GM19239 (cell line): Measurements from ENCODE around the gene NBPF14.

GRCh38 chr1:145886517-145887131 lies 958 bp upstream of the ANKRD35 start:
- RRBS = no CpG with 5 or more reads among the region's 17 CpGs

DNA sequence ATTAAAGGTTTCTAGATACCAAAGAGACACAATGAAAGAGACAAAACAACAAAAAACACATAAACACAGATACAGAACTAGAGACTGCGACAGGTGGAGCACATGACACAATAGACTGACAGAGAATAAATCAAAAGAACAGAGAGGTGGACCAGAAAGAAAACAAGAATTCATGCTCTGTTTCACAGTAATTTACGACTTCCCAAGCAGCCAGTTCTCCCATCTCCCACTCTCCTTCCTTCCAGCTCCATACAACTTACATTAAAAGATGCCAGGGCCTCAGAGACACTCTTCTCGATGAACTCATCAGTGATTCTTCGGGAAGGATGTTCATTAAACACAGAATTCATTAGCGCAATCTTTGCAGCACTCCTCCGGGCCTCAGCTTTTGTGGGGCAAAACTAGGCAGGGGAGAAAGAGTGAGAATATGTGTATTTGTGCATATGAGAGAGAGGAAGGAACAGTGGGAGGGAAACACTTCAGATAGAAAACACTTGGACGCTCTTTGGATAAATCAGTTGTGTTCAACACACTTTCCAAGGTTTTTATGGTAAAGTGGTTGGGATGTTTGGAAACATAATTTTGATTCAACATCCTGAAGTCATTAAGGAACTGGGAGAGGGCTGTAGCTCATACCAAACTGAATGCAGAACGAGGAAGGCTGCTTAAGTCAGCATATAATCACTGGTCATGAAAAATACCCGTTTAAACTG lies 15.2 kb downstream of the LIX1L start:
- RRBS = no CpG with 5 or more reads among the region's 9 CpGs

DNA sequence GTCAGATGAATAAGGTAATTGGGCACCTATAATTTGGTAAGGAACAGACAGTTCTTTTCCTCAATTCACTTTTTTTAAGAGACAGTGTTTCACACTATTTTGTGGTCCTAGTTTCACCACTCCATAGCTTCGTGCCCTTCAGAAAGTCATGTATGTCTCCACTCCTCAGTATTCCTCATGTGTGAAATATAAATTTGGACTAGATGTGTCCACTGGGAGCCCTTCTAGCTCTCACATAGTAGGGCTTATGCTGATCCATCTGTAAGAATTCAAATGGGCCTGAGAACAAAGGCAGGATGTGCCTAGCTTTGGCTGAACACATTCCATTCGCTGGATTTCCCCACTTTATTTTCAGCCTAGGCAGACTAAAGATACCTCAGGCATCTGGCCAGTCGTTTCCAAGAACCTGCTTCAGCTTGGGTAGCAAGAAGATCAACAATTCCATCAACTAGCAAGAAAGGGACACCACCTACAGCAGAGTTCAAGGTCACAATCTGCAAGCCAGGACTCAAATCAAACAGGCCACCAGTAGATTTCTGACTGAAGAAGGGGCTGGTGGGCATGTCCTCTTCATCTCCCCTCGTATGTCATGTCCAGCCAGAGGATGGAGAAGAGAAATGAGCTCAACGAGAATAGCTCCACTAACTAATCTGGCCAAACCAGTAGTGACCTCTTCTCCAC lies 14.4 kb downstream of the TXNIP start:
- RRBS = no CpG with 5 or more reads among the region's 5 CpGs

DNA sequence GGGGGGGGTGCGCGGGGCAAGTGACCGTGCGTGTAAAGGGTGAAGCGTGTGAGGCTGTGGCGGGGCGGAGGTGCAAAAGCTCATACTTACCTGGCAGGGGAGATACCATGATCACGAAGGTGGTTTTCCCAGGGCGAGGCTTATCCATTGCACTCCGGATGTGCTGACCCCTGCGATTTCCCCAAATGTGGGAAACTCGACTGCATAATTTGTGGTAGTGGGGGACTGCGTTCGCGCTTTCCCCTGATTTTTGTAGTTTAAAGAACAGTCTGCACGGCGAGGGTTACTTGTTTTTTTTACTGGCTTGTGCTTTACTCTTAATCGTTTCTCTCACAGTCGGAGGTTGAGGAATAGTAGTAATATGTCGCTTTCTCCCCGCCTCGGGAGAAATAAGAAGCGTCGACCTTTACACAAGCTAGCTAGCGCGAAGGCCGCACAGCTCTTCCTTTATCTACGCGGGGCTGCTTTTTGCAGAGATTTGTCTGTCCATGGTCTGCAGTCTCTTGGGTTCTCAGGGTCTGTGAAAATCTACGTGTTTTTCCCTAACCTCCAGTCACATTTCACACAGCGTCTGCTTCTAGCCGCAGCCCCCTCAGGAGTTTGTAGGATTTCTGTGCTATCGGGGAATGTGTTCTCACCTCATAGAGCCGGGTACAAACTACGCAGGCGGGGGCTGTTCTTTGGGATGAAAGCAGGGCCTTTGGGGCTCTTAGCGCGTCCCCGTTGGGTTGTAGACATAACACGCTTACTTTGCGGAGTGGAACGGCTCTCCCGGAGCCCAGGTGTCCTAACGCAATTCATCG lies 32.4 kb upstream of the PPIAL4H start:
- RRBS = no CpG with 5 or more reads among the region's 45 CpGs

DNA sequence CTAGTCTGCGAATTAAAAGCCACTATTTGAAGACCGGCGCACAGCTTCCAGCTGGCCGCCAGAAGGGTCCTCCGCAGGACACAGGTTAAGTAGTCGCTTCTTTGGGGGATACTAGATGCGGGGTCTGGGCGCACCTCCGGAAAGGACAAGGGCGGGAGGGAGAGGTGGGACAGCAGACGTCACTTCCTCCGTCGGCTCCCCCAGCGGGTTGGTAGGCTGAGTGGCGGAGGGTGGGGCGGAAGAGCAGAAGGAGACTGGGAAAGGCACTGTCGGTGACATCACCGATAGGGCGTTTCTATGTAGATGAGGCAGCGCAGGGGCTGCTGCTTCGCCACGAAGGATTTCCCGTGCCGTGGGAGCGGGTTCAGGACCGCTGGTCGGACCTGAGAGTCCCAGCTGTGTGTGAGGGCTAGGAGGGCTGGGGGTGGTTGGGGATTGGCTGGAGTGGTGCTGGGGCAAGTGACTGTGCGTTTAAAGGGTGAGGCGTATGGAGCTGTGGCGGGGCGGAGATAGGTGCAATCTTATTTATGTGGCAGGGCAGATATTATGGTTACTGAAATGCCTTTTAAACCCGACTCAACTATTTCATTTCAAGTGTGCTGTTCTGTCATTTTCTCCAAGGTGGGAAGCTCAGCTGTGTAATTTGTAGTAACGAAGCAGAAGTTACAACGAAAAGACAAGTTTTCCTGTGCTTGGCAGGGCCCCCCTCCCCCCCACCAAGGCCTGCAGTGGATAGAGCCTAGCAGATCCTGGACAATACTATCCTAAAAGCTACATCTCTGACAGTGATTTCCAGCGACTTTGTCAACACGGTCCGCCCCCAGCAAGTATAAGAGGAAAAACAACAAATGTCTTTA lies 42.6 kb upstream of the PPIAL4H start:
- RRBS = no CpG with 5 or more reads among the region's 37 CpGs

GRCh38 chr1:147171439-147172031 lies 735 bp downstream of the PRKAB2 start:
- RRBS = no CpG with 5 or more reads among the region's 19 CpGs

- RRBS = no CpG with 5 or more reads among the region's 5 CpGs
Measured at GRCh38 chr1:147291824-147292390, 49.4 kb downstream of the CHD1L start.

DNA sequence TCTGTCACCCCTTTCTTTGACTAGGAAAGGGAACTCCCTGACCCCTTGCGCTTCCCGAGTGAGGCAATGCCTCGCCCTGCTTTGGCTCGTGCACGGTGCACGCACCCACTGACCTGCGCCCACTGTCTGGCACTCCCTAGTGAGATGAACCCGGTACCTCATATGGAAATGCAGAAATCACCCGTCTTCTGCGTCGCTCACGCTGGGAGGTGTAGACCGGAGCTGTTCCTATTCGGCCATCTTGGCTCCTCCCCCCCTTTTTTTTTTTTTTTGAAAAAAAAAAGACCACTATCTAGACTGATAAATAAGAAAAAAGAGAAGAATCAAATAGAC lies 85.0 kb downstream of the CHD1L start:
- RRBS = no CpG with 5 or more reads among the region's 14 CpGs

GRCh38 chr1:147479869-147480115 lies 61.5 kb upstream of the BCL9 start:
- RRBS = no CpG with 5 or more reads among the region's 3 CpGs

DNA sequence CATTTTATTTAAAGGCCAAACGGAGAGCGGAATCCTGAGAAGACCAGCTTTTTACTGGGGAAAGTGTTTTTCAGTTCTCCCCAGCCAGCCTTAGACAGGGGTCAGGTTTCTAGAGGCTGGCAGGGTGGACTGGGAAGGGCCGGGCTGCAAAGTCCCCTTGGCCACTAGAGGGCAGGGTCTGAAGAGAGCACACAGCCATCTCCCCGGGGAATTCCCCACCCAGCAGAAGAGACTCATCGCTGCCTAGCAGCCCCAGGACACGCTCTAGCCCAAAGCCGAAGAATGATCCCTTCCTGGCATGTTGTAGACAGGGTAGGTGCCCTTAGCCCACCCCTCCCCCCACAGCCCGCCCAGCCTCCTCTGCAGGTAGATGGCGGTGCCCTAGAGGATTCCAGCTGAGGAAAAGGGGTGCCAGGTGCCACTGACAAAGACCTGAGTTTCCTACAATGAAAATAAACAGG lies 29.5 kb downstream of the ACP6 start:
- RRBS = 7% methylated on average over 2 of the region's 9 CpGs

GRCh38 chr1:147670814-147671069 lies 418 bp upstream of the ACP6 start:
- RRBS = no CpG with 5 or more reads among the region's 3 CpGs

- RRBS = no CpG with 5 or more reads among the region's 19 CpGs
Measured at GRCh38 chr1:147758784-147759346, 1.5 kb downstream of the GJA5 start.

DNA sequence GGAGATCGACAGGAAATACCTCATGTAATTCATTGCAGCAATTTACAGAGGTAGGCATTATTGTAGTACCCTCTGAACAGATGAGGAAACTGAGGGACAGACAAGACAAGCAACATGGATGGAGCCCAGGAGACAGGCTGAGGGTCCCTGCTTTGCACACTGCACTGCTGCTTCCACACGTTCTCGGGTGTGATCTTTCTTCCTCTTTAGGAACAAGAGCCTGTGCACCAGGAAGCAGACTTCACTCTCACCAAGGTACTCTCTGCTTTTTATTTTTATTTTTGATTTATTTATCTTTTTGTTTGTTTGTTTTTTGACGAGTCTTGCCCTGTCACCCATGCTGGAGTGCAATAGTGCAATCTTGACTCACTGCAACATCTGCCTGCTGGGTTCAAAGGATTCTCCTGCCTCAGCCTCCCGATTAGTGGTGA lies 26.4 kb downstream of the NBPF11 start:
- RRBS = no CpG with 5 or more reads among the region's 5 CpGs

DNA sequence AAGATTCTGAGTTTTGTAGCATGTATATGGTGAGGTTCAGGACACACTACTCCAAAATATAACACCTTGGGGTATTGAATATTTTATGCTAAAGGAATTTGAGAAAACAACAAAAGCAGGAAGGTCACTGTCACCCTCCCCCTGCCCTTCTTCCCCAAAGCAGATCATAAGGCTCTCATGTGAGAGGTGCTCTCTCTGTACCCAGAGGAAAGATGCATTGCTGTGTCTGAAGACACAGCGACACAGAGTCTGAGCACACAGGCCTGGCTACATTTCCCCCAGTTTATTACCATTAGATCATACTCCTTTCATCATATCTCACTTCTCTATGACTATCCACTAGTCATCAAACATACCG lies 127.2 kb downstream of the PPIAL4G start:
- RRBS = no CpG with 5 or more reads among the region's 2 CpGs

DNA sequence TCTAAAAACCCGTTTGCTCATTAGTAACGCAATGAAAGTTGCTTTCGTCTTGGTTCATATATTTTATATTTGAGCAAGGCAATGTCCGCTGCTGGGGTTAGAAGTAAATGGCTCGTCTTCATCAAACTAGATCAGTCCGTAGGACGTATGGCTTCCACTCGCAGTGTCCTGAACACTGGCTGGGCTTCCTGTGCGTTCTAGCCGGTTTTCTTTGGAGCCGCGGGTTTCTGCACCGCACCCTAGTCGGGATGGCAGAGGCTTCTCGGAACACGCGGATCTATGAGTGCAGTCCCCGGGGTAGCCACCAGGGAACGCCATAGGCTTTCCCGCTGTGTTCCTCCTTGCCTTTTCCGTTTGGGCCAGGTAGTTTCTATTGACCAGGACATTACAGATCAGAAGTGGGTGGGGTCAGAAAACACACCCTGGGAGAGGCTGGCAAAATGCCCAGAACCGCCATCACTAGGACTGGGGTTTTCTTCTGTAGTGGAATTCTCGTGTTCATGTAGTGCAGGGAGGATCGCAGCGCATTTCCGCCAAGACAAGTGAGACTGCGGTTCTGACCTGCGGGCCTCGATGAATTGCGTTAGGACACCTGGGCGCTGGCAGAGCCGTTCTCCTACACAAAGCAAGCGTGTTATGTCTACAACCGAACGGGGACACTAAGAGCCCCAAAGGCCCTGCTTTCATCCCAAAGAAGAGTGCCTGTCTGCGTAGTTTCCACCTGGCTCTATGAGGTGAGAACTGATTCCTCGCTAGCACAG lies 121.7 kb downstream of the PPIAL4G start:
- RRBS = no CpG with 5 or more reads among the region's 37 CpGs

GRCh38 chr1:148385697-148386069 lies 97.4 kb downstream of the PPIAL4G start:
- RRBS = no CpG with 5 or more reads among the region's 2 CpGs

- RRBS = no CpG with 5 or more reads among the region's 29 CpGs
Measured at GRCh38 chr1:148459624-148460077, 23.5 kb downstream of the PPIAL4G start.

GRCh38 chr1:148595663-148596178 lies at the start of gene NBPF14:
Gene NBPF14 (minus strand): TSS chr1:148596011.
- RRBS = no CpG with 5 or more reads among the region's 7 CpGs

GRCh38 chr1:149228205-149228994 lies 125.0 kb upstream of the NBPF9 start:
- RRBS = no CpG with 5 or more reads among the region's 9 CpGs

GRCh38 chr1:149608558-149608802 lies 24.8 kb downstream of the PPIAL4C start:
- RRBS = no CpG with 5 or more reads among the region's 10 CpGs